SUDHL5 (cell line): ENCODE data around the gene CD200R1L.

DNA sequence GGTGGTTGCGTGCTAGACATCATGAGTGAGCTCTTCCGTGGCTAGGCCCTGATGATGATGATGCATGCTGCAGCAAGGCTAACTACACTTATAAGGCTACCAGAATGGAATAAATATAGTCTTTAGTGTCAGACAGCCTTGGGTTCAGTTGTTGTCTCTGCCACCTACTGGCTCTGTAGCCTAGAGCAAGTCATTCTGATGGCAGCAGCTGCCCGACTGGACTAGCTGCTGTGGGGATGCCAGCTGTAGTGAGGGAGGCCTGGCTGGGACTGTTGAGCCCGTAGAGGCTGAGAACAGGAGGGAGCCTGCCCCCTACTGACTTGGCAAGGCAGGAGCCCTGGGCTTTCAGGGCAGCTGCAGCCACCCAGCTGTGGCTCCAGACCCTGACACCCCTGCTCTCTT, 21.4 kb upstream of the ZBED2 start:
- PRO-cap: no peak

GRCh38 chr3:111733791-111733990, 59.2 kb downstream of the PLCXD2 start:
- PRO-cap: no peak

- PRO-cap: no peak
Observed at GRCh38 chr3:111861144-111861871, 2.2 kb downstream of the PHLDB2 start.

DNA sequence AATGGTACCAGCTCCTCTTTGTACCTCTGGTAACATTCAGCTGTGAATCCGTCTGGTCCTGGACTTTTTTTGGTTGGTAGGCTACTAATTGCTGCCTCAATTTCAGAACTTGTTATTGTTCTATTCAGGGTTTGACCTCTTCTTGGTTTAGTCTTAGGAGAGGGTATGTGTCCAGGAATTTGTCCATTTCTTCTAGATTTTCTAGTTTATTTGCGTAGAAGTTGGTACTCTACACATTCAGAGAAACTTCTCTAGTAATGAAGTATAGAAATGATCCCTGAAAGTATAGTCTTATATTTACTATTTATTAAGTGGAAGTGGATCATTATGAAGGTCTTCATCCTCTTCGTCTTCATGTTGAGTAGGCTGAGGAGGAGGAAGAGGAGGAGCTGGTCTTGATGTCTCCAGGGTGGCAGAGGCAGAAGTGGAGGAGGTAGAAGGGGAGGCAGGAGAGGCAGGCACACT, 20.1 kb downstream of the PHLDB2 start:
- PRO-cap: no peak

DNA sequence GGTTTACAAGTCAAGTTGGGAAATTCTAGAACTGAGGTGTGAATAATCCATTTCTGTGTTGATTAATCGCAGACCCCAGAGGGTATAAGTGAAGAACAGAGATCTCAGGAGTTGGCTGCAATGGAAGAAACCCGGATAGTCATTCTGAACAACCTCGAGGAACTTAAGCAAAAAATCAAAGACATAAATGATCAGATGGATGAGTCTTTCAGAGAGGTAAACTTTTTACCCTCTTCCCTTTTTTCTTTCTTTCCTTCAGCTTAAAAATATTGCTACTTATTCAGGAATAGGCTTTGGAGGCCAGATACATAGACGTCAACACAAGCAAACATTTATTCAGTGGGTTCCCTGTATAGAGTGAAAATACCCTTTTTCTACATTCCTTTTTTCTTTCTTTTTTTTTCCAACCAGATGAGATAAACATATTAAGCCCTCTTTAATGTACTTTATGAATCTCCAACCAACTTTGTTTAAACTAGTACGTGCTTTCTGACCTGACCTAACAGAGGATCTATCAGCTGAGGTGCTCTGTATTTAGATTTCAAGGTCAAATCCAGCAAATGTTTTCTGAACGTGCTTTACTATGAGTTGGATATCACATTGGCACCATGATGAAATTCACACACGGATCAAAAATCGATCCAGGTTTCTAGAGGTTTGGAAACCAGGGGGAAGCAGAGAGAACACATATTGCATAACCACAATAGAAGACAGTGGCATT, 59.7 kb upstream of the ABHD10 start:
- PRO-cap: no peak

- PRO-cap: no peak
Observed at GRCh38 chr3:111922123-111922647, 56.6 kb upstream of the ABHD10 start.

DNA sequence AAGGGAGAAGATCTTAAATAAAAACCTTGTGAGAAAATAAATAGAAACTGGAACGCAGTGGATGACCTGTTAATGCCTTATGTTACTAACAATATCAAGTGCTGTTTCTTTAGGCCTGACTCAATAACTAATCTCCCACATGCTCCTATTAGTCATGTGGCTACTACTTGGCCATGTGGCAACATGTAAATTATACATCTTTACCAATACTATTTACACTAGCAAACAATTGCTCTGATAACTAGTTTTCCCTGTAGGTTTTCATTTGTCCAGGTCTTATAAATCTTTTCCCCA, 11.6 kb upstream of the C3orf52 start:
- PRO-cap: no peak

- PRO-cap: no peak
Observed at GRCh38 chr3:112074964-112075513, 11.2 kb upstream of the C3orf52 start.

GRCh38 chr3:112116791-112117361, 16.2 kb downstream of the GCSAM start:
- PRO-cap: bidirectional peak, plus-strand start at chr3:112116855, minus-strand start at chr3:112116860; bidirectional peak, plus-strand start at chr3:112117093, minus-strand start at chr3:112117073; bidirectional peak, plus-strand start at chr3:112117249, minus-strand start at chr3:112117196; unidirectional peak, minus-strand start at chr3:112117311

DNA sequence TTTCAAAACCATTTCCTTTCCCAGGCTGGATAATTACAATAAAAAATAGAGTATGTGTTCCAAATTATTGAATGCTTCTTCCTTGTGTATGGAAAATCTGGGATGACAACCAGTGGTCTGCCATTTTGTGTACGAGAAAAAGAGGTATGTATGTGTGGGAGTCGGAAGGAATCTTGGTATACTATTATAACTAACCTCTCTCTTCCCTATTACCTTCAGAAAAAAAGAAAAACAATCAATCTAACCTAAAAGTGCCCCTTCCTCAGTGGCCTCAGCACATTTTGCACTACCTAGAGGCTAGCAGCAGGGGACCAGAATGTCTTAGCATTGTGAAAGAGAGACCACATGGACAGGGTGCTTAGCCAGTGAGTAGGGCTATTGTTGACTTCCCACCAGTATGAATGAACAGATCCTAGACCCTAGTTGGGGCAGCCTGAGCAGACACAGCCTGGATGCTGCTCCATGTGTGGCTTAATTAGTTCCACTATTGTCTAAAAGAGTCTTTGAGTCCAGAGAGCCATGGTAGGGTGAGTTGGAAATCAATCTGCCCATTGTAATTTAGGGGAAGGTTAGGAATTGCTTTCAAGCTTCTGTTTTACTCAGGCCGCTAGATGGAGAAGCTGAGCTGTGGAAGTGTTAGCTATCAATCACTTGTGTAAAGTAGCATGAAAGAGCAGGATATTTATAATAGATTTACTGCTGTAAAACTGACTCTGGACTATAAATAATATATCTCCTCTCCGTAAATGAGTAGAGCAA, 3.8 kb upstream of the GCSAM start:
- PRO-cap: unidirectional peak, plus-strand start at position 327 of the sequence

- PRO-cap: no peak
Observed at GRCh38 chr3:112400606-112401068, 67.7 kb downstream of the CD200 start.

DNA sequence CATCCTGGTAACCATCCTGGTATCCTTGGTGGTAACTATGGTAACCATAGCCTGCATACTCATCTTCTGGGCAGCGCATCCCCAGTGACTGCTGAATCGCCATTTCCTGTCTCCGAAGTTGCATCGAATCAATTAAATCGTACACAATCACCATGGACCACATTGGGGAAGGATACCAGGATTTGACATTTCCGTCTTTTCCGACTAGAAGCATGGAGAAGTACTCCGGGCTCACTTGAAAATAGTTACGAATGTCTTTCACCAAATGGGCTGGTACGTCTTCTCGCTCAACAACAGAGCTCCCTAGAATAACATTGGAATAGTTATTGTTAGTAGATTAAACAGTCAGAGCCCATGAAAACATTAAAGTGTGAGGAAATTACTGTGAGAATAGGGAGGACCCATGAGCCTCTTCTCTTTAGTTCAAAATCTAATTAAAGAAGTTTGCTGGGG, 35.5 kb downstream of the CCDC80 start:
- PRO-cap: no peak

DNA sequence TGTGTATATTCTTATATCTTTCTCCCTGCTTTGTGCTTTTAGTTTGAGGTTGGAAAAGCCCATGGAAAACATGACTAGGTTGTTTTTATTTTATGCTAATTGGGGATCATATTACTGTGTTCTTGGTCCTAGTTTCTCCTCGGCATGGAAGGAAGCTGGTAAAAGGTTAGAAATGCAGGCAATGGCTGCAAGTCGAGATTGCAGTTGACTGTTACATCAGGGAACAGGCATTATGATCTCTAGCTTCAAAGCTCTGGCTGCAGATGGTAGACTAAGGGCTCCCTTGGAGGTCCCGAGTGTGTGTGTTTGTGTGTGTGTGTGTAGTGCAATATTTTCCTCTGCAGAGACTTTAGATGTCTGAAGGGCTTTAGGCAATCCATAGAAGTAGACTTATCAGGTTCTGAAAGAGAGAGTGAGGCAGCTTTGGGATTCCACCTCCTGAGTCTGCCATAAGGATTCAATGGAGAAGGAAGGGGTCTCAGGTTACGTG, 508 bp upstream of the CCDC80 start:
- PRO-cap: no peak

GRCh38 chr3:112642888-112643322, 2.0 kb upstream of the CCDC80 start:
- PRO-cap: no peak

- PRO-cap: no peak
Observed at GRCh38 chr3:112653675-112654466, 12.9 kb upstream of the CCDC80 start.

- PRO-cap: no peak
Observed at GRCh38 chr3:112676659-112677361, 35.9 kb upstream of the CCDC80 start.

- PRO-cap: no peak
Observed at GRCh38 chr3:112794508-112795067, 52.1 kb downstream of the CD200R1L start.

DNA sequence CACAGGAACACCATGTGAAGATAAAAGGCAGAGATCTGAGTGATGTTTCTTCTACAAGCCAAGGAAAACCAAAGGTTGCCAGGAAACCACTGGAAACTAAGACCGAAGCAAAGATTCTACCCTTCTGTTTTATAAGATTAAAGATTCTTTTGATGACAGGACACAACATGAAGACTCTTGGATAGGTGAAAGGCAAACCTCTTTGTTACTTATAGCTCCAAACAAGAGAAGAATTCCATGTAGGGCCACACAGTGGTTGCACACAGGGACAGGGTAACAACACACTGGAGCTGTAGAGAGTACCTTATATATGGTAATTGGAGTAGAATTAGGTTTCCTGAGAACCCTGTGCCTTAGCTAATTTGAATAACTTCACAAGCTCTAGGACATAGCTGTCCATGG, at the start of gene CD200R1L:
Gene CD200R1L, minus strand, starts transcription at position 55 of the 402 bp plus-strand sequence.
- PRO-cap: no peak

DNA sequence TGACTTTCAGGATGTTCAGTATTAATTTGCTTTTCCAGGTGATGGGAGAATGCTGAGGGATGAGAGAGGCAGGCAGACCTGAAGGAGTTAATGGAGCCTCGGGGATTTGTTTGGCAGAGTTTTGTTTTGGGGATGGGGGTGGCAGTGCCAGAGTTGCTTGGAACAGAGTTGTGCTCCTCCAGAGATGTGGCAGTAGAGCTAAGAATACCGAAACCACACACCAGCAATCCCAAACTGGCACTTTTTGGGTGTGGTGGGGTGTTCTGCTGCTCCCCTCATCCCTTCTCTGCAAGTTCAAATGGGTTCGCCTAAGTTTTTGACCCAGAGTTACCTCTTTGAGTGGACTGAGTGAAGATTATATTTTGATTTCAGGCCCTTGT, 1.5 kb downstream of the BOC start:
- PRO-cap: no peak

DNA sequence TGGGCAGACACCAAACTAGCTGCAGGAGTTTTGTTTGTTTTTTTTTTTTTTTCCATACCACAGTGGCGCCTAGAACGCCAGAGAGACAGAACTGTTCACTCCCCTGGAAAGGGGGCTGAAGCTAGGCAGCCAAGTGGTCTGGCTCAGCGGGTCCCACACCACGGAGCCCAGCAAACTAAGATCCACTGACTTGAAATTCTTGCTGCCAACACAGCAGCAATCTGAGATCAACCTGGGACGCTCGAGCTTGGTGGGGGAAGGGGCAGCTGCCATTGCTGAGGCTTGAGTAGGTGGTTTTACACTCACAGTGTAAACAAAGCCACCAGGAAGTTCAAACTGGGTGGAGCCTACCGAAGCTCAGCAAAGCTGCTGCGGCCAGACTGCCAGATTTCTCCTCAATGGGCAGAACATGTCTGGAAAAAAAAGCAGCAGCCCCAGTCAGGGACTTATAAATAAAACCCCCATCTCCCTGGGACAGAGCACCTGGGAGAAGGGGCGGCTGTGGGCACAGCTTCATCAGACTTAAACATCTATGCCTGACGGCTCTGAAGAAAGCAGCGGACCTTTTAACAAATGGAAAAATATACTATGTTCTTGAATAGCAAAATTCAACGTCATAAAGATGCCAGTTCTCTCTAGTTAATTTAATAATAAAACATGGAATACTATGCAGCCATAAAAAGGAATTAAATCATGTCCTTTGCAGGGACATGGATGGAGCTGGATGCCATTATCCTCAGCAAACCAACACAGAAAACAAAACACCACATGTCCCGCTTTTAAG, 29.6 kb downstream of the SPICE1 start:
- PRO-cap: no peak